ENCODE data around the genes CHCHD10, DERL3 and SPECC1L.

- PRO-cap: no peak
Observed at GRCh38 chr22:22752725-22753419, 108.5 kb downstream of the GGTLC2 start.

DNA sequence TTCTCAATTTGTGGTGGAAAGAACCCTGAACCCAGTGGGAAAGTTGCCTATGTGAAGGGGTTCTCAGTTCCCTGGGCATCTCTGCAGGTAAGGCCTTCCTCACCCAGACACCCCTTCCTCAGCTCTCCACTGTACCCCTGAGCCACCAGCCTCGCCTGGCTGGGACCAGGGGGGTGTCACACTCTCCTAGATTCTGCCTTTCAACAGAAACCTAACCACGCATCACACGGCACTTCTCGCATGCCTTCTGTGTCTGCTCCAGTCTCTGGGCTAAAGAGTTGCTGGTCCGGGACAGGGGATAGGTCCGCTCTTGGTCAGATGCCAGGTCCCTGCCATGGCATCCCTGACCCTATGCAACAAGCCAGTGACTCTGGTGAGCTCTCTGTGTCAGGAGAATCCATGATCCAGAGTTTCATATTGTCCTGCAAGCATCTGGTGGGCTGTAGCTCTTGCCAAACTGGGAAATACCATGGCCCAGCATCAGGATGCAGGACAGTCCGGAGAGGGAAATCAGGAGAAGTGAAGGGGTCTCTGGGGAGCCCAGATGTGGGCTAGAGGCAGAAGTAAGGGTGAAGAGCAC, 14.0 kb downstream of the IGLL5 start:
- PRO-cap: no peak

- PRO-cap: no peak
Observed at GRCh38 chr22:23141403-23141691, 443 bp downstream of the RSPH14 start.

- PRO-cap: unidirectional peak, minus-strand start at chr22:23182594
Observed at GRCh38 chr22:23182423-23183094, 2.2 kb downstream of the BCR start.

- PRO-cap: no peak
Observed at GRCh38 chr22:23216348-23217306, 36.3 kb downstream of the BCR start.

DNA sequence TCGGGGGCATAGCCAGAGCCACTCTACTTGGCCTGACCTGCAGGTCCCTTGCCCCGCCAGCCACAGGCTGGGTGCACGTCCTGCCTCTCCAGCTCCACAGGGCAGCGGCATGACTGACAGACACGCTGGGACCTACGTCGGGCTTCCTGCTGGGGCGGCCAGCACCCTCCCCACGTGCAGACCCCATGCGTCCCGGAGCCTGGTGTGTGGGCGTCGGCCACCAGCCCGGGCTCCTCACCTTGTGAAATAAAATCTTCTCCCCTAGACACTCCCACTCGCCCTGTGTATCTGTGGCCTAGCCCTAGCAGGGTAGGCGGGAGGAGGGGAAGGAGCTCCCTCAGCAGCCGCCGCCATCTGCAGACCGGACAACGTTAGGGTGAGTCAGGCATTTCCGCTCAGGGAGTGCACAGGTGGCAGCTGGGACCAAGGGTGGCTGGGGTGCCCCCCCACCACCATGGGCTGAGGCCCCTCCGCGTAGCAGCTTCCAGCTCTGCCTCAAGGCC, 119.5 kb downstream of the IGLL1 start:
- PRO-cap: no peak

- PRO-cap: unidirectional peak, minus-strand start at chr22:23539713; unidirectional peak, minus-strand start at chr22:23539742
Observed at GRCh38 chr22:23539565-23539987, 40.5 kb downstream of the IGLL1 start.

- PRO-cap: no peak
Observed at GRCh38 chr22:23591107-23591902, 11.2 kb upstream of the IGLL1 start.

DNA sequence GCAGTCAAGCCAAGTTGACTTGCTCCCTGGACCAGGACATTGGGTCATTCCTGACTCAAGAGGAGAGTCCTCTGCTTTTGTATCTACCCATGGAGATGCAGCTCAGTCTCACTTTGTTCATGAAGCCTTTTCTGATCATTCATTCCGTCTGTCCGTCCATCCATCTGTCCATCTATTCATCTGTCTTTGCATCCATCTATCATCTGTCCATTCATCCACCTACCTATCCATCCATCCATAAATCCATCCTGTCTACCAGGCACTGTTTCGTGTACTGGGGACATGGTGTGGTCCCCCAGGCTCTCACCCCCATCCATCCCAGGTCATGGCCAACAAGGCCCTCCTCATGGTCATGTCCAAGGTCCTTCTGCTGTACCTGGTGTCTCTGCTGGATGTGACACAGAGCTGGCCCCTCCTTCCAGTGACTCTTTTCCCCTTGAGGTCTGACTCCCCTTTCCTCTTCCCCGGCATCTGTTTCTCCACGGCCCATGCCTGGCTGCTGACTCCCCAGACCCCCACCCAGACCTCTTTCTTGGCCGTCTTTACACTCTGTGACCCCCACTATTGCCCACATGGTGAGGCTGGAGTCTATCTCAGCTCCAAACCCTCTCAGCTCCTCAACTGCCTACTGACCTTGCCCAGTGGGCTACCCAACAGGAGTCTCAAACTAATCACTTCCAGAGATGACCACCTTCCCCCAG, 8.8 kb upstream of the DRICH1 start:
- PRO-cap: no peak

GRCh38 chr22:23657698-23658297, 25.7 kb upstream of the DRICH1 start:
- PRO-cap: no peak

- PRO-cap: no peak
Observed at GRCh38 chr22:23744766-23745274, 6.1 kb downstream of the ZNF70 start.

DNA sequence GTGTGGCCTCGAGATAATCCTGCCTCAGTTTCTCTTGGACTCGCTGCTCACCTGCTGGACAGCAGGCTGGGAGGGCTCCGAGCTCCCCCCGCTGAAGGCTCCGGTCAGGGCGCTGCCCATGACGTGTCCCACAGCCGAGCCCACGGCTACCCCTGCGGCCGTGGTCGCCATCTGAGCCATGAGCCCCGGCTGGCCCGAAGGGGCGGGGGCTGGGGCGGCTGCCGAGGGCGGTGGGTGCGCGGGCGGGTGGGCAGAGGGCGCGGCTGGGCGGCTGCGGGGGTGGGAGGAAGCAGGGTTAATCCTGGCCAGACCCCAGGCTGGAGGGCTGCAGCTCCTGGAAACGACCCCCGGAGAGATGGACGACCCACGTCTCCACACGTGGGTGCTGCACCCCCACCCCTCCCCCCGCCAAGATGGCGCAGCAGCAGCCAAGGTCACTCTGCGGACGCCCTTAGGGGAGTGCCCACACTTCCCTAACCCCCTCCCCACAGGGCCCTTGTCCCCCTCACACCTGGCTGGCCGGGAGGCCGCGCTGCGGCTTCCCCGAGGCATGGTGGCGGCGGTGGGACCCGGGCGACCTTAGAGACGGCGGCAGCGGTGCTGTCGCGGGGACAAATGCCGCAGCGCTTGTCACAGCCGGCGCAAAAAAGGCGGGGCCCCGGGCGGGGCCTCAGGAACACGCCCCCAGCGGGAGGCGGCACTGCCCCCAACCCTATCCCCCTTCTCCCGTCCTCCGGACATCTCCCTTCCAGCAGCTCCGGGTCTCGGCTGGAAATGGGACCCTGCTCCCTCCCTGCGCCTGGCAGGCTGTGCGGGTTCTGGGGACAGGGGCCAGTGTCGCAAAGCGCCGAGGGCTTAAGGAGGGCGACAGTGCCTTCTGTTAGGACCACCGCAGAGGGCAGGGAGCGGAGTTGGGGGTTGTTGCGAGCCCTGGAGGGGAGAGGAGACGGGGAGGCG, at the start of gene CHCHD10:
Gene CHCHD10, minus strand, starts transcription at position 650 of the 957 bp plus-strand sequence.
- PRO-cap: bidirectional peak, plus-strand start at position 715 of the sequence, minus-strand start at position 620 of the sequence

- PRO-cap: no peak
Observed at GRCh38 chr22:23773621-23774103, 1.0 kb downstream of the MMP11 start.

DNA sequence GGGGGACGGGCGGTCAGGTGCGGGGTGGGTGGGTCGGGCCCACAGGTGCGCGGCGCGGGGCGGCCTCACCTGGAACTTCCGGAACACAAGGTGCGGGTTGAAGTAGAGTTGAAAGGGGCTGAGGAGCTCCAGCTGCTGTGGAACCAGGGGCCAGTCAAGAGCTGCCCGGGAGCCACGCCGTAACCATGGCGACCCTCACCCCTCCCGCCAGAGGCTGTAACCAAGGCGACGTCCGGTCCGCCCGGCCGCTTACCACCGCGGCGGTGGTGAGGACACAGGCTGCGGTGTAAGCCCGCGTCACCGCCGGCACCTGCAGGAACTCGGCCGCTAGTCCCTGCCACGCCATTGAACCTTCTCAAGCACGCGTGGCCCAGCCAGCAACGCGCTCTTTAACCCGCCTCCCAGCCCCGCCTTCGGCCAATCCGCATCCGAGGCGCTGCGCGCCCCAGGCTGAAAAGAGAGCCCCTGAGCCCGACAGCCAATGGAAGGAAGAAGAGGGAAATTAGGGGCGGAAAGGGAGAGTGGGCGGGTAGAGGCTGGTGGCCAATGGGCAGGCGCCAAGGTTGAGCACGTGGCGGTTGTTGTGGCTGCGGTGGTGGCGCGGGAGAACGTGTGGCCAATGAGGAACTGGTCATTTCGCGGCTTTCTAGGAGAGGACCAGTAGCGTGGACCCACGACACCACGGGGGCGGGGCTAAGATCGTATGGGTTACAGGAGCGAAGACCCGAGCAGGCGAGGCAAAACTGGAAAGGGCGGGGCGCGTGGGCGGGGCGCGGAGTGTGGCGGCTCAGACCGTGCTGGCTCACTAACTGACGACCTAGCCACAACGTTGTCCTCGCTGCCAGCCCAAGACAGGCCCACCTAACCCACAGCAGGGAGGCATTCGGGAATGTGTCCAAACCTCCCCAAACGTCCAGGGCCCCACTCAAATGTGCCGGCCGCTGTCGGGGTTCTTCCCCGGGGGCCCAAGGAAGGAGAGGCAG, at the start of gene DERL3:
Gene DERL3, minus strand, starts transcription at position 365 of the 983 bp plus-strand sequence.
- PRO-cap: unidirectional peak, minus-strand start at position 363 of the sequence; bidirectional peak, plus-strand start at position 808 of the sequence, minus-strand start at position 483 of the sequence

- PRO-cap: no peak
Observed at GRCh38 chr22:24070478-24071083, 59.5 kb downstream of the CABIN1 start.

- PRO-cap: no peak
Observed at GRCh38 chr22:24153382-24153757, 27.9 kb upstream of the SUSD2 start.

- PRO-cap: no peak
Observed at GRCh38 chr22:24245477-24245995, 654 bp upstream of the GGT5 start.

DNA sequence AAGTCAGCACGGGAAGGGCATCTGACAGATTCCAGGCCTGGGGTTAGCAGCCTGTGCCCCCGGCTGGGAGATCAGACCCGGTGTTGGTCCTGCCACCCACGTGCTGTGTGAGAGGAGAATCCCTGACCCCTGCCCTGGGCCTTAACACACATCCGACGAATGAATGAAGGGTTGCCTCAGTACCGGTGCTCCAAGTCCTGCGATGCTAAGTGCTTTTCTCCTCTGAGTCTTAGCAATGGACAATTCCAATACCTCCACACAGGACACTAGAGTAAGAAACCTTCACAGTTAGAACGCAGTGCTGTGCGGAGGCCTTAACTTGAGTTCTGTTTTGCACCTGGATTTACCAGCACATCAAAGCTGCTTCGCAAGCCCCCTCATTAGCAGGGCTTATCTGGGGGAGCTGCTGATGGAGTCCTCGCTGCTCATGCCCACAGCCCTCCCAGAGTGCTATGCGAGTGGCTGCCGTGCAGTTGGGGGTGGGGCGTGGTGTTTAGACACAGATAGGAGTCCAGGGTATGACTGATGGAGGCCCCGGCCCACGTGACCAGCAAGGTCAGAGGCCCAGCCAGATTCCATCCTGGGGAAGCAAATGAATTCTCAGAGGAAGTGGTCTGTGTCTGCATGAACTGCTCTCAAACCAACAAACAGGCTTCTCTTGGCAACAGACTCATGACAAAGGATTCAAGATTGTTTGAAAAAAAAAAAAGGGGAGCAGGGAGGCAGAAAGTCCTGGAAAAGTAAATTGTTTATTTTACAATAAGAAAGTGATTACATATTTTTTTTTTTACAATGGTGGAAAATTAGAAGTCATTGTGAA, 6.4 kb upstream of the SPECC1L start:
- PRO-cap: no peak

DNA sequence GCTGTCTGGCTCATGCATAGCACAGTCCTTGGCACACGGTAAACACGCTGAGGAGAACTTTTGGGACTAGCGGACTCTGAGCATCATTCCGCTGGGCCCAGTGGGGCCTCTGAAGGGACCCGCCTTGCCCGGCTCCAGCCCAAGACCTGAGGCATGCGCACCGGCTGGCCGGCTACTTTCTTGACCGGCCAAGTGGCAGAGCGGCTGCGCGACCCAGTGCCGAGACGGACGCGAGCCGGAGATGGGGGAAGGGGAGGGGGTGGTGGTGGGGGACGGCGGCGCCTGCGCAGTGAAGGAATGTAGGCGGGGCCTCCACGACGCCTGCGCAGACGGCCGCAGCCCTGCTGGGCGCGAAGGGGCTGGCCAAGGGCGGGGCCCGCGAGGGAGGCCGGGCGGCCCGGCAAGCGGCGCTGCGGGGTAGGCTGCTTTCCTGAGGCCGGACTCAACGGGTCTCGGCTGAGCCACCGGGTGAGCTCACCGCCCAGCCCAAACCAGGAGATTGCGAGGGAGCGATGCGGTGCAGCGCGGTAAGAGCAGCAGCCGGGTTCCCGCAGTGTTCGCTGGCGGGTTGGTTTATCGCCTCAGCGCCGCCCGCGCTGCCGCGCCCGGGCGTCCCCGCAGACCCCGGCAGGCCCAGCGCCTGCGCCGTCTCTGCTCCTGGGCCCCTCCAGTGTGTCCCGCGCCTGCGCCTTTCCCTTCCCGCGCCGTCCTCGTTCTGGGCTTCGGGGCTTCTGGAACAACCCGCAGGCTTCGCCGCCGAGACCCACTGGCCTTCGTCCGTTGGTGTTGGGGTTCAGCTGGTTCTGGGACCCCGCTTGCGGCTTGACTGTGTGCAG, at the start of gene SPECC1L:
Gene SPECC1L, plus strand, starts transcription at position 375 of the 836 bp plus-strand sequence.
- PRO-cap: bidirectional peak, plus-strand start at position 494 of the sequence, minus-strand start at position 148 of the sequence; bidirectional peak, plus-strand start at position 720 of the sequence, minus-strand start at position 631 of the sequence

DNA sequence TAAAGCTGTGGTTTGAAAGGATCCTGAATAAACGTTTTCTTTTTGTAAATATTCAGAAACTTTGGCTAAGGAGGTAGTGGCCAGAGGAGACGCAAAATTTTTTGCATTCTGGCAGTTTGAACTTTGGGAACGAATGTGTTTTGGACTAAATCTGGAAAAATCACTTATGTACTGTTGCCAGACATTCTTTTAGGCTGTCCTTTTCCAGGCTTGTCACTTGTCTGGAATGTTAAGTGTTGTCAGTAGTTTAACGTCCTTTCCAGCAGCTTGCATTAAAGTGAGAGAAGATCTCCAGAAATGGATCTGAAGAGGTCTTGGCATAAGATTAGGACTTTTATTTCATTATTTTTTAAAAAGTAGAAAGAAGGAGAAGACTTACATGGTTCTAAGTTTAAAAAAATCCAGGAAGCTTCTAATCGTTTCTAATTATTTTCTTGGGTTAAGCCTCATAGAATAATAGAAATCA, 18.5 kb downstream of the SPECC1L start:
- PRO-cap: no peak

All from rectum (tissue), 1 donor.